Measurements from ENCODE around the gene PTPRM.

DNA sequence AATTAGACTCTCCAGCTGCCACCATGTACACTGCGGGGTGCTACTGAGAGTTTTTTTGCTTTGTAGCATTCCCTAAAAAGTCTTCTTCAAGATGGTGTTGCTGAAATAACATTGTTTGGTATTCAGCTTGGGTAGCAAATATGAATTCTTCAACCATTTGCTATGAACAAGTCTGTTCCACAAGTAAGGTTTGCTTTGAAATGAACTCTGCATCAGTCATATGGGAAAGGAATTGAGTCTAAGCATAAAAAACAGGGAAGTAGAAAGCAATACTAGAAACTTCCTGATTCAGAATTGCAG lies 28.6 kb downstream of the EPB41L3 start:
- RAMPAGE, long total RNA = no peak
- RRBS = no CpG with 5 or more reads among the region's 1 CpG

DNA sequence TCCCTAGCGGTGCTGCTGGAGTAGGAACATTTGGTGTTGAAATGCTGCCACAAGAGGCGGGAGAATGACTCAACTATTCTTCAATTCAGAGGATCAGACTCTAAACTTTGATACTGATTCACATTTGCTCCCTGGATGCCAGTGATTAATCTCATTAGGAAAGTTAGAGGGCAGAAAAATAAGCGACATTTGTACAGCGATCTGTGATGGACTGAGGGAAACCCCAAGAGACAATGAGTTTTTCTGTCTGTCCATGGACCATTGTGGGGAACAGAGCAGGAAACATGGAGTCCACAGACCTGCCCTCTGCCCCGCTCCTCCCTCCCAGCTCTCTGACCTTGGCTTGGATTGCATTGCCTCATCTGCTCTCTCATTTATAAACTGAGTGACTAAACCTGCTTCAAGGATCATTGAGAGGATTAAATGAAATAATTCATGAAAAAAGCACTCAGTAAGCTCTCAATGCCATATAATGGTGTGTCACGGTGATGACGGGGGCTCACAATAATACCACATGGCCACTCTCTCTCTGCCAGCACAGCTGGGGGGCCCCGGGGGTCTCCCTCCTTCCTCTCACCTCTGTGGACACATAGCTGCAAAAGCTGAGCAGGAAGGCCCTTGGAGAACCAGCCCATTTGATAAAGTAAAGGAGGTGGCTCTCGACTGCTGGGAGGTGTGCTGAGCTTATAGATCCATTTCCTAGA lies 12.8 kb upstream of the EPB41L3 start:
- RAMPAGE, long total RNA = no peak
- RRBS = no CpG with 5 or more reads among the region's 9 CpGs

- RAMPAGE, long total RNA = no peak
- RRBS = 2% methylated on average over 24 of the region's 50 CpGs
Observed at GRCh38 chr18:5895796-5896845, 799 bp upstream of the TMEM200C start.

DNA sequence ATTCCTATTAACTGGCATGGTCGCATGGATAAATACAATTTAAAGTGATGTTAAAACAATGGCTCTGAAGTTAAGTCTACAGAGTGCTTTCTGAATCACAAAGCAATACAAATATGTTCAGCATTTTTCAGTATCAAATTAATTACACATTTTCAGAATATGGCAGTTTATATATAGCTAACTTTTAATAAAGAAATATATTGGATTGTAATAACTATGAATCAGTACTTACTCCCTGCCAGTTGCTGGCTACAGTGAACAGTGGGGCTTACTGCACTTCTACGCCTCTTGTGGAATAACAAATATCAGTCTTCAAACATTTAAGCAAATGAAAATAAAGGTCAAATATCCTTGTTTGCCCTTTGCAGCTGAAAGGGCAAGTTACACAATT lies 156.9 kb upstream of the TMEM200C start:
- RAMPAGE, long total RNA = no peak
- RRBS = no CpG with 5 or more reads among the region's 2 CpGs

GRCh38 chr18:6362598-6362797 lies 52.2 kb downstream of the L3MBTL4 start:
- RAMPAGE, long total RNA = no peak

GRCh38 chr18:6413493-6414451 lies 939 bp downstream of the L3MBTL4 start:
- RAMPAGE, long total RNA = no peak
- RRBS = 2% methylated on average over 12 of the region's 58 CpGs

GRCh38 chr18:6994083-6994496 lies 123.5 kb downstream of the LAMA1 start:
- RAMPAGE, long total RNA = no peak
- RRBS = no CpG with 5 or more reads among the region's 5 CpGs

DNA sequence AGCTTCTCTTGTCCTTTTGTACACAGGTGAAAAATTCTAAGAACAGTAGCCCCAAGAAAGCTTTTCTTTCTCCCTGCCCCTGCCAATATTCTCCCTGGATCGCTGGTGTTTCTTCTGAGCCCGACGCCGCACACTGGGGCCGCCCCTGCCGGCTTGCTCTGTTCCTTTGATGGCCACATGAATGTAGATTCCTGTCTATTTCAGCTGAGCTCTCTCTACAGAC lies 106.8 kb upstream of the PTPRM start:
- RAMPAGE, long total RNA = no peak
- RRBS = no CpG with 5 or more reads among the region's 6 CpGs

DNA sequence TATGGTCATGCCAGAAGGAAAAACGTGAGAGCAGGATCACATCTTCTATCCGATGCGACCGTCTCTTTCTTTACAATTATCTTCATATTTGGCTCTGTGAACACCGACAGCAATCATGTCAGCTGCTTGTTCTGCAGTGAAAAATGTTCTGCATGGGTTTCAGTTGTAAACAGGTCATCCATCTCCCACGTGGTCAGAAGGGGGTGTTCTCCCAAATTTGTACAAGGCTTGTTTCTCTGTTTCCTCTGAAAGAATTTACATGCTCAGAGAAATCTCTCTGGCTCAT lies 106.2 kb upstream of the PTPRM start:
- RAMPAGE, long total RNA = no peak
- RRBS = no CpG with 5 or more reads among the region's 6 CpGs

- RAMPAGE, long total RNA = no peak
- RRBS = no CpG with 5 or more reads among the region's 5 CpGs
Observed at GRCh38 chr18:7559652-7560292, 7.3 kb upstream of the PTPRM start.

GRCh38 chr18:7566940-7567645 lies at the start of gene PTPRM:
PTPRM (plus strand) TSS chr18:7567316.
- RAMPAGE, long total RNA = no peak
- RRBS = 2% methylated on average over 53 of the region's 101 CpGs

GRCh38 chr18:7672807-7673730 lies 106.0 kb downstream of the PTPRM start:
- RAMPAGE, long total RNA = no peak
- RRBS = no CpG with 5 or more reads among the region's 4 CpGs

- RAMPAGE, long total RNA = no peak
- RRBS = no CpG with 5 or more reads among the region's 4 CpGs
Observed at GRCh38 chr18:7902176-7902759, 335.2 kb downstream of the PTPRM start.

DNA sequence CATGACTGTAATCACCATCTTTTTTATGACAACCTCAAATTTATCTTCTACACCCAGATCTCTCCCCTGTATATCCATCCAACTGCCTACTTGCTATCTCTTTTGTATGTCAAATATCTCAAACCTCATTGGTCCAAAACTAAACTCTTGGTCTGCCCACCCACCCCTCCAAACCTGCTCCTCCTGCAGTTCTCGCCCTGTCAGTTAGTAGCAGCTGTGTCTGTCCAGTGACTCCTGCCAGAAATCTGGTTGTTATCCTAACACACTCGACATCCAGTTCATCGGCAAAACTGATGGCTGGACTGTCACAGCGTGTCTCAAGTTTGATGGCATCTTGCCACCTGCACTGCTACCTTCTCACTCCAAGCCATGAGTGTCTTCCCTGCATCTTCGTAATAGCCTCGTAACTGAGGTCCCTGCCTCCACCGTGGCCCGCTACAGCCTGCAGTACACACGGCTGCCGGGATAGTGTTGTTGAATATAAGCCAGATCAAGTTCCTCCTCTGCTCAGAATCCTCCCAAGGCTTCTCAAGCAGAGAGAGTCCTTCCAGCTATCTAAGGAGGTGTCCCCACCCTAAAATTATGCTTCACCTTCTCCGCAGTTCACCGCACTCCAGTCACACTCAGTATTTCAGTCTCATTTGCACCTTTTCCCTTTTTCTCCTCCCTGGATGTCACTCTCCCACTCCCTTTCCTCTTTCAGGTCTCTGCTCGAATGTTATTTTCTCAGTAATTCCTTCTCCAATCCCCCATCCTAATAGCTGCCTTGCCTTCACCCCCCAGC lies 470.0 kb upstream of the RAB12 start:
- RAMPAGE, long total RNA = no peak
- RRBS = no CpG with 5 or more reads among the region's 13 CpGs

GRCh38 chr18:8211904-8212244 lies 397.4 kb upstream of the RAB12 start:
- RAMPAGE, long total RNA = no peak
- RRBS = no CpG with 5 or more reads among the region's 3 CpGs

DNA sequence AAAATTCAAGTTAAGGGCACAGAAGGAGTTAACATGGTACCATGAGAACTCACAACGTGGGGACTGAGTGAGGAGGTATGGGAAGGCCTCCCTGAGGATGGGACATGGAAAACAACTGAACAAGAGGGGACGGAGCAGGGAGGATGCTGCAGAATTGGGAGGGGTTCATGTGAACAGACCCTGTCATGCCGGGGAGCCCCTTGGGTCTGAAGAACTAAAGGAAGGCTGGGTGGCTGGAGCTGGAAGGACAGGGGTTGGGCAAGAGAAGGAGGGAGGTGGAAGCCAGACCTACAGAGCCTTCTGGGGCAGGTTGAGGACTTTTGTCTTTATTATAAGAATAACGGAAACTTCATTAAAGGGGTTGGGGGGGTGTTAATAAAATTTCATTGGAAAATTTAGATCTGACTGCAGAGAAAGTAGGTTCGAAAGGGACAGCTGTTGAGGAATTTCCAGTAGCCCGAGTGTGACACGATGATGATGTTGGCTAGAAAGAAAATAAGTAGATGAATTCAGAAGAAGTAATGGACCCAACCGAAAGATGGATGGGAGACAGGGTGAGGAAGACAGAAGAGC lies 307.0 kb upstream of the RAB12 start:
- RAMPAGE, long total RNA = no peak
- RRBS = no CpG with 5 or more reads among the region's 8 CpGs

DNA sequence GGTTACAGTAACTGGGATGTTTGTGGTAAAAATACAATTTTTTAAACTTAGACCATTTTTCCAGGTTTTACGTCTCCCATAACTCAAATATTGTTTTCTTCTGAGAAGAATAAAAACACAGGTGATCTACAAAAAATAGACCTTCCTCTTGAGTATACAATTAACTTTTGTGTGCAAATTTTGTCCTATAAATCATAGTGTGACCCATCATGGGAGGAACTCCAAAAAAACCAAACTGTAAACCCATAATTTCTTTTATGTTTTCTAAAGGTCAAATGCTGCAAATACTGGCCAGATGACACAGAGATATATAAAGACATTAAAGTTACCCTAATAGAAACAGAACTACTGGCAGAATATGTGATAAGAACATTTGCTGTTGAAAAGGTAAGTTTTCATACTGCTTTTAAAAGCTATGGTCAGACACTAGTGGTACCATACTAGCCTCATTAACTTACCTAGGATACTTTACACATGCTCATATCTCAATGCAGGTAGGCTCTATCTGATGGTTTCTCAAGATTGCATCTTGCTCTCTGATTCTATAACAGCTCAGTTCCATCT lies 238.5 kb upstream of the RAB12 start:
- RAMPAGE, long total RNA = no peak
- RRBS = no CpG with 5 or more reads among the region's 1 CpG

GRCh38 chr18:8701580-8702091 lies 3.7 kb upstream of the MTCL1 start:
- RAMPAGE, long total RNA = no peak
- RRBS = no CpG with 5 or more reads among the region's 9 CpGs

DNA sequence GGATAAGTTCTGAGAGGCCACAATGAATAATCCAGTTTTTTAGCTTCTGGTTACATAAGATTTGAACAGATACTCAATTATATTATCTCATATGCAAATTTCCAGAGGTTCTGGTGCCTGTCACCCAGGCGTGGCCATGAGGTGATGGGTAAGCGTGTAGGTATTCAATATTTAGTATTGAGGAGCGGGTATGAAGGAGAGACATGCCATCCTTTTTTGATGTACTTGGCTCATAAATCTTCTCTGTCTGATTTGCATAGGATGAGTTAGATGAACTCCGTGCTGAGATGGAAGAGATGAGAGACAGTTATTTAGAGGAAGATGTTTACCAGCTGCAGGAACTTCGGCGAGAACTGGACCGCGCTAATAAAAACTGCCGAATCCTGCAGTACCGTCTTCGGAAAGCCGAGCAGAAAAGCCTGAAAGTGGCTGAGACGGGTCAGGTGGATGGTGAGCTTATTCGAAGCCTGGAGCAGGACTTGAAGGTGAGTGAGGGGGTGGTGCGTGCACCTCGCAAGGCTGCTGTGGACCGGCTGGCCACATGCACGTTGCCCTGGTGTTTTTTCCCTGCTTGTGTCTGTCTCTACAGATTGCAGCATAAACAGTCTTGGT lies 12.9 kb downstream of the MTCL1 start:
- RAMPAGE, long total RNA = no peak
- RRBS = no CpG with 5 or more reads among the region's 18 CpGs

- RAMPAGE, long total RNA = no peak
- RRBS = no CpG with 5 or more reads among the region's 14 CpGs
Observed at GRCh38 chr18:8912196-8912961, 190.1 kb upstream of the NDUFV2 start.

All from epithelial cell of alveolus of lung (primary cell).